SK-MEL-5 (cell line): Measurements from ENCODE around the genes AP1G2 and REC8.

DNA sequence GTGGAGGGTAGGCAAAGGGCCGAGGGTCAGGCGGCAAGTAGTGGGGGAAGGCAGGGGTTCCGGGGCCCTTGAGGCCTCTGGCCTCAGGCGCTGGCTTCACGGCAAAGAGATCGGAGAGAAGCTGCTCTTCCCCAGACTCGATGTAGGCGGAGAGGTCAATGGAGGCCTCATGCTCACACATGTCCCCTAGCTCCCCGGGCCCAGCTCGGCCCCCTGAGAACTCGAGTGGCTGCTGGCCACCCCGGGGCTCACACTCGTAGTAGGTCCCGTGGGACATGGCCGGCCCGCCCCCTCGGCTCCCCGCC, 288 bp downstream of the CEBPE start:
RAMPAGE:
- cytosol, long total RNA = no peak
- long total RNA = no peak
- nucleus, long total RNA = no peak

RAMPAGE:
- cytosol, long total RNA = no peak
- long total RNA = no peak
- nucleus, long total RNA = no peak
Observed at GRCh38 chr14:23167276-23168147, 15.9 kb downstream of the SLC7A8 start.

DNA sequence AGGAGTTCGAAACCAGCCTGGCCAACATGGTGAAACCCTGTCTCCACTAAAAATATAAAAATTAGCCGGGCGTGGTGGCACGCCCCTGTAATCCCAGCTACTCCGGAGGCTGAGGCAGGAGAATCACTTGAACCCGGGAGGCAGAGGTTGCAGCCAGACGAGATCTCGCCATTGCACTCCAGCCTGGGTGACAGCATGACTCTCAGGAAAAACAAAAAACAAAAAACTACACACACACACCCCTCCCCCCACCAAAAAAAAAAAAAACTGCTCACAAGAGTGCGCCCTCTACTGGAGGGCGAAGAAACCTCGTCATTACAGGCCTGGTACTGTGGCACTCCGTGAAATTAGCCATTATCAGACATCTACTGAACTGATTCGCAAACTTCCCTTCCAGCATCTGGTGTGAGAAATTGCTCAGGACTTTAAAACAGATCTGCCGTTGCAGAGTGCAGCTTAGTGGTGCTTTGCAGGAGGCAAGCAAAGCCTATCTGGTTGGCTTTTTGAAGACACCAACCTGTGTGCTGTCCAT, 7.7 kb downstream of the PPP1R3E start:
RAMPAGE:
- cytosol, long total RNA = no peak
- long total RNA = no peak
- nucleus, long total RNA = no peak

DNA sequence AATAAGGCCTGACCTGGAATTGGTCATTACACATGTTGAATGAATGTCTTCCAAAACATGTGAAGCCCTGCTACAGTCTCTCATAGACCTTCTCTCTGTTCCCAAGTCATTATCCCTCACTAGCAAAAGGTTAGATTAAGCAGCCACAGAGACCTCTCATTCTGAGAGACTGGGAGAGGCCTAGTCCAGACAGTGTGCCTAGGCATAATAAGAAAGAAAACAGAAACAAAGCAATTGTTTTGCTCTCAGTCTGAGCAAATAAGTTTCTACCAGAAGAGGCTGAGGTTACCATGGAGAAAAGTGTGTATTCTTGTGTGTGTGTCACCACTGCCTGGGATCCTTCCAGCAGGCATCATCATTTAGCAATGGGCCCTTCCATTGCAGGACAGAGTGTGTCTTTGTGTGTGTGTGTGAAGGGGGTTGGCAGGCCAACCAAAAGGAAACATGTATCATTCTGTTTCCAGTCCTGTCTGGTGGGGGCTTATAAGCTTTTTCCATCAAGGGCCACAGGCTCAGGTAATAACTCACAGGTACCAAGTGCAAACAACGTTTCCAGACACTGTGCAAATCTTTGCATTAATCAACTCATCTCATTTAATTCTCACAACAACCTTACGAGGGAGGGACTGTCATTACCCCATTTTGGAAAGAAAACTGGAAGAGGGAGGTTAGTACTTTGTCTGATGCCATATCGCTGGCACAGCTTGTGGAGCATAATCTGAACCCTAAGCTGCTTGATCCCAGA, 3.6 kb downstream of the EFS start:
RAMPAGE:
- cytosol, long total RNA = no peak
- long total RNA = no peak
- nucleus, long total RNA = no peak

RAMPAGE:
- cytosol, long total RNA = no peak
- long total RNA = no peak
- nucleus, long total RNA = no peak
Observed at GRCh38 chr14:23387976-23388476, 11.2 kb downstream of the CMTM5 start.

DNA sequence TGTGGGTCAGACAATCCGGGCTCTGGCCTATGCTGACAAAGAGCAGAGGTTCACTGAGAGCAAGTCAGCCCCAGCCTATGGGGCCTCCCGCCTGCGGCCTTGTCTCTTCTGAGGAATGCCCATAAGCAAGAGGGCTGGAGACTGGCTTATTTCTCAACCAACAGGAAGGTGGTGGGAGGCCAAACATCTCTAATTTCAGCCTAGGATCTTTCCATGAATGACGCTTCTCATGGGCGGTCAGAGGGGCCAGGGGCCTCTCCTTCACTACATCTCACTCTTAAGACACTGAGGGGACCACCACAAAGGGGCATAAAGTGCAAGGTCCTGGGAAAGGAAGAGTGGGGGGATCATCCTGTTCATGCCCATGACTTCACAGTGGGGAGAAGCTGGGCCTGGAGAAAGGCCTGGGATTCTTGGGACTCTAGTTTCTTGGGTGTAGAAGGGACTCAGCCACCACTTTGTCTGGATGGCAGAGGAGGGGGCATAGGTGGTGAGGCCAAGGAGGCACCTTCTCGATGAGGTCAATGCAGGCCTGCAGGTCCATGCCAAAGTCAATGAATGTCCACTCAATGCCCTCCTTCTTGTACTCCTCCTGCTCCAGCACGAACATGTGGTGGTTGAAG, 8.2 kb downstream of the MYH6 start:
RAMPAGE:
- cytosol, long total RNA = no peak
- long total RNA = no peak
- nucleus, long total RNA = no peak

DNA sequence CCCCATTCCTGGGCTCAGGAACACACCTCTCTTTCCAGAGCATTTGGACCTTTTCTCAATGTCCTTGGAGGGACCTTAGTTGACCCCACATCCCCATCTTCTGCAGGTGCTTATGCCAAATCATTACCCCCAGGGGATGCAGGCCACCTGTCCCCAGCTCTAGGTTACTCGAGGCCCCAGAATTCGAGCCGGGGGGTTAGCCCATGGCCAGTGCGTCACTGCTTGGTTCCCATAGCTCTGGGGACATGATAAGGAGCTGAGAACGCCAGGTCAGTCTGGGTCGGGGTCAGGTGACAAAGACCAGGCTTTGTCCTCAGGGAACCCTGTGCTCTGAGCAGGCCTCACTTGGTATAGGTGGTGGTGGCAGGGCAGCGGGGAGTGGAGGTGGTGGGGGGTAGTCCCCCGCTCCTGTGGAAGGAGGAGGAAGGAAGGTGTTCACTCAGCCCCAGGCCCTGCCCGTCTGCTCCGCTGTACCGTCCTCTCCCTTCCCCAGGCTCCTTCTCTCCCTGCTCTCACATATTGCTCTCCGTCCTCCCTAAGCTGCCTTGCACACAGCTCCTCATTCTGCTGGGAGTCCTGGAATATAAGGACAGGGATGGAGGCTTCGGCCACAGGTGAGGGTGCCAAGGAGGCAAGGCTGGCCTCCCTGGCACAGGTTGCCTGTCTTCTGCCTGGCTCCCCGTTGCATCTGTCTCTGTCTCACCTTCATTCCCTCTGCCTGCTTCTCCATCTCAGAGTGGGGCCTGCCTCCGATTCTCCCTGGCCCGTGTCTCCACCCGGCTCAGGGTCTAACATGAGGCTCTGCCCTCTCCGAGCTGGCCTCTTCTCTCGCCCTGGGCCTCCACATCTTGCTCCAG, 2.0 kb upstream of the MYH6 start:
RAMPAGE:
- cytosol, long total RNA = no peak
- long total RNA = no peak
- nucleus, long total RNA = no peak

DNA sequence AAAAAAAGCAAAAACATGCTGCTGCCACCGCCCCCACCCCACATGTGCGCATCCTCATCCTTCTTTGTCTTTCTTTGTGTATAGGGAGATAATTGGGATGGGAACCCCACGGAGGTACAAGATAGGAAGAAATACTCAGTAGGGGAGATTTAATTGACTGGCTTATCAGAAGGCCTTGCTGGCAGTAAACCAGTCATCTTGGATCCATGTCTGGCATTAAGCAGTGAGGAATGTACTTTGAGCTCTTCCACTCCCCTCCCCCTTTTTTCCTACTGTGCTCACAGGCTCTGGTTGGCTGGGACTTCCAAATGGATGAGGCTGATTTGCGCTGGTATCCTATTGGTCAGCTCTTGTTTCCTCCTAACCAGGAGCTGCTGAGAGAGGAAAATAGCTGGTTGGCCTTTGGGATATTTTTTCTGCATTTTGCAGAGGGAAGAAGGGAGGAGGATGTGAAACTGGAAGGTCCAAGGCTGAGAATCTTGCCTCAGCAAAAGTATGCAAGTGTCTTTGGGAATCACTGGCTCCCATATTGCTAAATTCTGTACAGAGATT, 24.7 kb downstream of the NGDN start:
RAMPAGE:
- cytosol, long total RNA = no peak
- long total RNA = no peak
- nucleus, long total RNA = no peak

RAMPAGE:
- cytosol, long total RNA = no peak
- long total RNA = no peak
- nucleus, long total RNA = no peak
Observed at GRCh38 chr14:23567667-23568123, at the start of gene AP1G2. Gene AP1G2 (minus strand): TSS chr14:23567791.

RAMPAGE:
- cytosol, long total RNA = no peak
- long total RNA = no peak
- nucleus, long total RNA = no peak
Observed at GRCh38 chr14:23695015-23696178, 59.2 kb downstream of the DHRS2 start.

DNA sequence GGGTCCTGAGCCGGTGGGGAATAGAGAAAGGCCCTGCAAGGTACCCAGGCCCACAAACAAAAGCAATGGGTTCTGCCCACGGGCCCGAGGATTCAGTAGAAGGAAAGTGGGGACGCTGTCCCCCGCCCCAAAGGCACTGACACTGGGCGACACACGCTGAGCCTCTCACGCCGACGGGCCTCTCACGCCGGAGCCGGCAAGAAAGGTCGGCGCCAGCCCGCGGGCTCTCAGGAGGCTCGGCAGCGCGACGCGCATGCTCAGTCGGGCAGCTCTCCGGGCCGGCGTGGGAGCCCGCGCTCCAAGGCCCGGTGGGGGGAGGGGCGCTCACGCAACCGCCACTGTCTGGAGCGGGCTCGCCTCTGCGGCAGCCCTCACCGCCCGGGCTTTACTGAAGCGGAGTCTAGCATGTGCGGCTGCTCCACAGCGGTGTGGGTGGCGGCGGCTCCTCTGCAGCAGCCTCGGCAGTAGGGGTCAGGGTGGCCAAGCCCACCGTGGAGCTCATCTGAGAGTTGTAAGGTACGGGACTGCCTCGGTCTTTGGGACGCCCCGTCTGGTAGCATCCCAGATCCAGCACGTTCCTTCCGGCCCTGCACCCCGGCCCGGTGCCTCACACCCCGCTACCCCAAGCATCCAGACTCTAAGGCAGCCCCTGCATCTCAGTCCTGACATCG, 16.2 kb downstream of the DHRS4 start:
RAMPAGE:
- cytosol, long total RNA = start-site peak on the plus strand centred at position 300 of the sequence, 92 bp wide, 29 and 32 reads in 2 replicates
- long total RNA = start-site peak on the plus strand centred at position 291 of the sequence, 105 bp wide, 25 and 8 reads in 2 replicates
- nucleus, long total RNA = no peak

DNA sequence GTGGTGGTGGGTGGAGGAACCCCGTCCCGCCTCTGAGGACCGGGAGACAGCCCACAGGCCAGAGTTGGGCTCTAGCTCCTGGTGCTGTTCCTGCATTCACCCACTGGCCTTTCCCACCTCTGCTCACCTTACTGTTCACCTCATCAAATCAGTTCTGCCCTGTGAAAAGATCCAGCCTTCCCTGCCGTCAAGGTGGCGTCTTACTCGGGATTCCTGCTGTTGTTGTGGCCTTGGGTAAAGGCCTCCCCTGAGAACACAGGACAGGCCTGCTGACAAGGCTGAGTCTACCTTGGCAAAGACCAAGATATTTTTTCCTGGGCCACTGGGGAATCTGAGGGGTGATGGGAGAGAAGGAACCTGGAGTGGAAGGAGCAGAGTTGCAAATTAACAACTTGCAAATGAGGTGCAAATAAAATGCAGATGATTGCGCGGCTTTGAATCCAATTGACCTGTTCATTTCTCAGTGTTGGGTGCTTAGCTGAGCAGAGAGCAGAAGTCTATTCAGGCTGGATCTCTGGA, 17.3 kb downstream of the DHRS4L2 start:
RAMPAGE:
- cytosol, long total RNA = no peak
- long total RNA = no peak
- nucleus, long total RNA = no peak

RAMPAGE:
- cytosol, long total RNA = no peak
- long total RNA = no peak
- nucleus, long total RNA = no peak
Observed at GRCh38 chr14:24064101-24064404, 7.3 kb upstream of the CPNE6 start.

DNA sequence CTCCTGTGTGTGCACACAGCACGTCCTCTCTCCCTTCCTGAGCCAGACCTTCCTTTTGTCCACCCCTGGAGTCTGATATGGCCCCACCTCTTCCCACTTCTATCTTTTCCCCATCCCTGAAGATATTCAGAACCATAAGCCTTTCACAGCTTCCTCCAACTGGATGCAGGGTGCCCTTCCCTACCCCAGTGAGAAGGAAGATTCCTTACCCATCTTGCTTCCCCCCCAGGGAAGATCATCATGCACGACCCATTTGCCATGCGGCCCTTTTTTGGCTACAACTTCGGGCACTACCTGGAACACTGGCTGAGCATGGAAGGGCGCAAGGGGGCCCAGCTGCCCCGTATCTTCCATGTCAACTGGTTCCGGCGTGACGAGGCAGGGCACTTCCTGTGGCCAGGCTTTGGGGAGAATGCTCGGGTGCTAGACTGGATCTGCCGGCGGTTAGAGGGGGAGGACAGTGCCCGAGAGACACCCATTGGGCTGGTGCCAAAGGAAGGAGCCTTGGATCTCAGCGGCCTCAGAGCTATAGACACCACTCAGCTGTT, 9.2 kb downstream of the PCK2 start:
RAMPAGE:
- cytosol, long total RNA = no peak
- long total RNA = no peak
- nucleus, long total RNA = no peak

DNA sequence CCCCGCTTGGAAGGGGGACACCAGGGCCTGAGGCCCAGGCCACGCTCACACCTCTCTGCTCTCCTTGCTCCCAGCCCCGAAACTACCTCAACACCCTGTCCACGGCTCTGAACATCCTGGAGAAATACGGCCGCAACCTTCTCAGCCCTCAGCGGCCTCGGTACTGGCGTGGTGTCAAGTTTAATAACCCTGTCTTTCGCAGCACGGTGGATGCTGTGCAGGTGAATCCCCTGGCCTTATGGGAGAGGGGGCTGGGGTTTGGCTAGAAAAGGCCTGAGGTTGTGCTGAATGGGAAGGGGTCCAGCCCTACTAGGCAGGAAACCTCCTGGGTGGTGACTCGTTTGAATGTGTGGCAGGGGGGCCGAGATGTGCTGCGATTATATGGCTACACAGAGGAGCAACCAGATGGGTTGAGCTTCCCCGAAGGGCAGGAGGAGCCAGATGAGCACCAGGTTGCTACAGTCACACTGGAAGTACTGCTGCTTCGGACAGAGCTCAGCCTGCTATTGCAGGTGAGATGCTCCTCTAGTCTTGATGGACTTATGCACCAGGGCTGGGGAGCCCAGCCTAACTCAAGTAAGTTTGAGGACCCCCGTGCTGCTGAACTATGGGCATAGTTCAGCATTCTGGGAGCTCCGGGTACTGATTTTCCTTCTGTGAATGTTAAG, 738 bp downstream of the RNF31 start:
RAMPAGE:
- cytosol, long total RNA = no peak
- long total RNA = no peak
- nucleus, long total RNA = no peak

DNA sequence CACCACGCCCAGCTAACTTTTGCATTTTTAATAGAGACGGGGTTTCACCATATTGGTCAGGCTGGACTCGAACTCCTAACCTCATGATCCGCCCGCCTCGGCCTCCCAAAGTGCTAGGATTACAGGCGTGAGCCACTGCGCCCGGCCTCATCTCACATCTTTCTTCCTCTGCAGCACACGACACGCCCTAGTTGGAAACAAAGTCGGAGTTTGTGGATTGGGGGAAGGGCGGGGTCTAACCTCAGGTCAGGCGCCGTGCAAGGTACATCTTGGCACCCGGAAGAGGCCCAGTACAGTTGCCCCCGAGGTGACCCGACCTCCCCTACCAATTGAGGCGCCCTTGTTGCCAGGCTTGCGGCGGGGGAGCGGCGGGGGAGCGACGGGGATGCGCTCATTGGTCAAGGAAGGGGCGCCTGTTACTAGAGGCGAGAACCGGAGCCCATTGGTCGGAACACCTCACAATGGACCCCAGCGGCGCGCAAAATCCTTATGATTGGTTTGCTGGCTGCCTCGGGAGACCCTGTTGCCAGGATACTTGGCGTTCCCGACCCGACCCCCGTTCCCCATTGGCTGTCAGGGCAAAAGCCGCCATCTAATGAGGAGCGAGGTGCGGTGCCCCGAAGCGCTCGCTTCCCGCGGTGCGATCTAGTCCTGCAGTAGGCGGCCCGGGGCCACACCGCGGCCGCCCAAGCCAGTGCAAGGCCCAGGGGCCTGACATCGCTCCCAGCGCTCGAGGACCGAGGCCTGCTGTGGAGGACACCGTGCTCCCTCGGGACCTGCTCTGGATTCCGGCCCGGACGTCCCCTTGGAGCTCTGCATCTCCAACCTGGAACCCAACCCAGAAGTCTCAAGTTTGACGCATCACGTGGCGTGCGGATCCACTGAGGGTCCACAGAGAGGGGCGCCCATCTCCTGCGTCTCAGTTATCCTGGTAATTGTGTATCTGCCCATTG, at the start of gene REC8:
Gene REC8 (plus strand): TSS at position 646 of the 953 bp plus-strand sequence.
RAMPAGE:
- cytosol, long total RNA = no peak
- long total RNA = no peak
- nucleus, long total RNA = no peak

RAMPAGE:
- cytosol, long total RNA = no peak
- long total RNA = no peak
- nucleus, long total RNA = no peak
Observed at GRCh38 chr14:24297380-24298242, 2.0 kb downstream of the DHRS1 start.

DNA sequence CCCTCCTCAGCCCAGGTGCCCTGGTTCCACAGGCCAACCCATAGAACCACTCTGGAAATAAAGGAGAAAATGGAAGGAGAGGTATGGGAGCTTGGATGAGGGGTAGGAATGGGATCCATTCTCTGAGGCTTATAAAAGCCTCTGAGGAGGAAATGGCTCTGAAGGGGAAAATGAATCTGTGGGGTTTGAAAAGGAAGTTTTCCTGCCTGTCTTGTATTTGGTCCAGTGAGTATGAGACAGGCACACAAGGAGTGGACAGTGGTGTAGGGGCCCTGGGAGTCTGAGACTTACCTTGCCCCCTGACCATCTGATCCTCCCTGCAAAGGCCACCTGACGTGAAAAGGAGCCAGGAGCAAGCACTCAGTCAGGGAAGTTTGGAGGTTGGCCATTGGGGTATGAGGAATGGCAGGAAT, 866 bp downstream of the LTB4R start:
RAMPAGE:
- cytosol, long total RNA = no peak
- long total RNA = no peak
- nucleus, long total RNA = no peak

DNA sequence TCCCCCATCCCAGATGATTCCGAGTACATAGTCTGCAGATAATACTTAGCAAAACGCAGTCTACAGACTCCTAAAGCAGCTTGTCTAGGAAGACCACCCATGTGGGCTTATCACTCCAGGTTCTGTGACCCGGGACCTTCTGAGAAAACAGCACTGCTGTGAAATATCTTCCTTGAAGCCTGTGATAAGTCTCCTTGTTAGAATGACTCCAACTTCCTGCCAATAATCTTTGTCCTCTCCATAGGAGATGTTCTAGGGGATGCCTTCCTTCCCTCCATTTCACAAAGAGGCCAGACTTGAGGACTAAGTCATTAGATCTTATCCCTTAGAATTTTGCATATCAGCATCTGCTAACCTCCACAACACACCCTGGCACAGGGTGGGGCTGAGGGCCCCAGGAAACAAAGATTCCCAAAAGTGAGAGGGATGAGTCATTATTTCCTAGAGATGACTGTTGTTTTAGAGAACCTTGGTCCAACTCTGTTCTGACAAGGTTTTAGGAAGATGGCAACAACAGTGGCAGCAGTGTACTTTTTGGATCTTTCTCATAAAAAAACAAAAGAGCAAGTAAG, 5.9 kb downstream of the LTB4R start:
RAMPAGE:
- cytosol, long total RNA = no peak
- long total RNA = no peak
- nucleus, long total RNA = no peak

RAMPAGE:
- cytosol, long total RNA = no peak
- long total RNA = no peak
- nucleus, long total RNA = no peak
Observed at GRCh38 chr14:24353828-24354414, 14.1 kb upstream of the NFATC4 start.